Pericardium fibroblast (primary cell): ENCODE measurements around the gene SHISA6.

- RAMPAGE, long total RNA = no peak
Observed at GRCh38 chr17:10814006-10814530, 10.2 kb upstream of the TMEM238L start.

GRCh38 chr17:10843732-10844165 lies 5.9 kb upstream of the PIRT start:
- RAMPAGE, long total RNA = no peak

- RAMPAGE, long total RNA = no peak
Observed at GRCh38 chr17:10844166-10845491, 6.7 kb upstream of the PIRT start.

DNA sequence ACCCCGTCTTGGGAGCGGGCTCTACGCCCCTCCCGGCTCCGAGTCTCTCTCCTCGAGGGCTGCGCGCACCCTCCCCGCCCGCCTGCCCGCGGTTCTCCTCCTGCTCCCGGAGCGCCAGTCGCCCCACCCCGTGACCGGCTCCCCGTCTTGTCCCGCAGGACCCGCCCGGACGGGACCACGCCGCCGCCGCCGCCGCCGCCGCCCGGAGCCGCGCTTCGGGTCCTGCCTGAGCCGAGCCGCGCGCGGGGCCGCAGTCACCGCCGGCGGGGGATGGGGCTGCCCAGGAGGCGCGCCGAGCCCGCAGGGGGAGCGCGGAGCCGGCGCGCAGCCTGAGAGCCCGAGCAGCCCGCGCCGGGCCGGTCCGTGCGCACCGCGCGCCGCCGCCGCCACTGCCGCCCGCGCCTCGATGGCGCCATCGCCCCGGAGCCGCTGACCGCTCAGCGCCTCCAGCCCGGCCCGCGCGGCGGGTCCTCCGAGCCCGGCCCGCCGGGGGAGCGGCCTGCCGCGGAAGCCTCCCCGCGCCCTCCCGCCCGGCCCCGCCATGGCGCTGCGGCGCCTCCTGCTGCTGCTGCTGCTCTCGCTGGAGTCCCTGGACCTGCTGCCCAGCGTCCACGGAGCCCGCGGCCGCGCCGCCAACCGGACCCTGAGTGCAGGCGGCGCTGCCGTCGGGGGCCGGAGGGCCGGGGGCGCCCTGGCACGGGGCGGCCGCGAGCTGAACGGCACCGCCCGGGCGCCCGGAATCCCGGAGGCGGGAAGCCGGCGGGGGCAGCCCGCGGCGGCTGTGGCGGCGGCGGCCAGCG lies at the start of gene SHISA6:
Gene SHISA6, plus strand, starts transcription at position 332 of the 800 bp plus-strand sequence.
- RAMPAGE, long total RNA = no peak

GRCh38 chr17:11948799-11949222 lies 48.5 kb downstream of the ZNF18 start:
- RAMPAGE, long total RNA = no peak

GRCh38 chr17:11976281-11976944 lies 20.9 kb downstream of the ZNF18 start:
- RAMPAGE, long total RNA = no peak

DNA sequence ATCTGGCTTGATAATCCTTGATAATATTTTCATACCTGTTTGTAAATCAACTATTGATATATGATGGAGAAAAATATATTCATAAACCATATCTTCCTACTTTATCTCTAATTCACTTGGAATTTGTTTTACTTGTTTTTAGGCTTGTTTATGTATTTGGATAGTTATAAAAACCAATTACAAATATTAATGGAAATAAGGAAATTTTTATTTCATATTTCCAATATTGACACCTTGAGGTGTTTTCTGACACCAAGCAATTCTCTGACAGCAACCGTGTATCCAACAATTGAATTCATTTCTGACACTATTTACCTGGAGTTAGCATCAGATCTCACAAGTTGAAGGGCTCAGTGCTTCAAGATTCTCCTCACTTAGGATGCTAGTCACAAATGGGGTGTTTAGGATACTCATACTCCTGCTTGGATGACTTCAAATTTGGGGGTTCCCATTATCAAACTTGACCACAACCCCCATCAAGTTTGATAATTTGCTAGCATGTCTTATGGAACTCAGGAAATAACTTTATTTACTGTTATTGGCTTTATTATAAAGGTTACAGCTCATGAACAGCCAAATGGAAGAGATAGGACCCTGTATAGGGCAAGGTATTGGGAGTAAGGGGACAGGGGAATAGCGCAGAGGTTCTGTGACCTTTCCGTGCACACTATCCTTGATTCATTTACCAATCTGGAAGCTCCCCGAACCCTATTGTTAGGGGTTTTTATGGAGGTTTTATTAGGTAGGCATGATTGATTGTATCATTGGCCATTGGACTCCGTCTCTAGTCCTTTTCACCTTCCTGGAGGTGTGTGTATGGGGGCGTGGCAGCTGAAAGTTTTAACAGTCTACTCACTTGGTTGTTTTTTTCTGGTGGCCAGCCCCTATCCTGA lies 22.7 kb downstream of the MAP2K4 start:
- RAMPAGE, long total RNA = no peak

- RAMPAGE, long total RNA = no peak
Observed at GRCh38 chr17:12084228-12085065, 63.8 kb downstream of the MAP2K4 start.

GRCh38 chr17:12138373-12138987 lies 117.8 kb downstream of the MAP2K4 start:
- RAMPAGE, long total RNA = no peak

GRCh38 chr17:12620193-12620633 lies 45.5 kb upstream of the MYOCD start:
- RAMPAGE, long total RNA = no peak

- RAMPAGE, long total RNA = no peak
Observed at GRCh38 chr17:12742041-12742630, 47.2 kb upstream of the ARHGAP44 start.

GRCh38 chr17:12790718-12790933 lies 1.3 kb downstream of the ARHGAP44 start:
- RAMPAGE, long total RNA = no peak

- RAMPAGE, long total RNA = no peak
Observed at GRCh38 chr17:12973493-12974339, 44.1 kb downstream of the ELAC2 start.

DNA sequence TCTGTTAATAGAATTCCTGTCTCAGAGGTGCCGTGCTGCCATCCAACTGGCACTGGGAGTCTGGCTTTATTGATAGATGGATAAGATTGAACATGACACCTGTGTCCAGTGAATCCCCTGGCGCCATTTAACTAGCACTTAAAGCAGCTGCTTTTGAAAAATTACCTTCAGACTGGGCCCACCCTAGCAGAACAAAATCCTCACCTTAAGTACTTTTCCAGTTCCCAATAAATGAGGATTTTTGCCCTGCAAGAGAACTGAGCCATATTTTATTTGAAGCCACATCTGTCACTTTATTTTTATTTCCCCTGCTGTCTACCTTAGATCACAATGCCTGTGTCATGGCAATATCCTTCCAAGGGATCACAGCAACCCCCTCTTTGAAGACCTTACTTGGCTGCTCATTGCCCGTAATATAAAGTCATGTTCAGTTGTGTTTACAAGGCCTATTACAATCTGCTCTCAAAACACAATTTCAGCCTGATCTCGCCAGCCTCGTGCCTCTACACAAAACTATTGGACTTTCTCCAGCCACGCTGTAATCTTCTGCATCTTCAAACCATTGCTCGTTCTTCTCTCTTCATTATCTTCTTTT lies 172.7 kb upstream of the COX10 start:
- RAMPAGE, long total RNA = no peak

DNA sequence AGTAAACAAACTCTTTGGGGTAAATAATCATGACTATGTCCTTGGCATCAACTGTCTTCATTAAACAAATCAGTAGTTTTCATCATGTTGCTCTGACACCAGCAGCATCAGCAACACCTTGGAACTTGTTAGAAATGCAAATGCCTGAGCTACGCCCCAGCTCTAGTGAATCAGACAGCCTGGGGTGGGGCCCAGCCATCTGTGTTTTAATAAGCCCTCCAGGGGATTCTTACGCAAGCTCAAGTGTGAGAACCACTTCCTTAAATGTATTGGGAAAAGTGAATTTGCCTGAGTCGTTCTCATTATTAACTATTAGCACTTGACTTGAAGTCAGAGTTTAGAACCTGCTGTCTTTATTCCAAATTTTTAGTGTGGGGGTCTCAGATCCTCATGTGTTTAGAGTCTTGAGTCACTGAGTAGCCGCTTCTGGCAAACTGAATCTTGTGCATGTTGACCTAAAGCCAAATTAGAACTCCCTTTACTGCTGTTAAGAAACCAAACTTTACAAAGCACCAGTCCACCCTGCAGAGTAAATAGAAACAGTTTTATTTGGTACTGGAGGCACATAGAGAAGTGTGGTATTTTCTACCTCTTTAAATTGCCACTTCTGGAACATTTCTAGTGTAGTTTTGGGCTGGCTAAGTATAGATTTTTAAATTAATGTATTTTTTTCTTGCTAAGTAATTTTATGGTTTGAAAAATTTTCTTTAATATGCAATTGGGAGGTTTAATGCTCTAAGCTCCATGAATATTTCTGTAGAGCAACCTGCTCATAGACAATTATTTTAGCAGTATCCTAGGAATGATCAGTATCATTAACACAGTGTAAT lies 137.3 kb upstream of the COX10 start:
- RAMPAGE, long total RNA = no peak

DNA sequence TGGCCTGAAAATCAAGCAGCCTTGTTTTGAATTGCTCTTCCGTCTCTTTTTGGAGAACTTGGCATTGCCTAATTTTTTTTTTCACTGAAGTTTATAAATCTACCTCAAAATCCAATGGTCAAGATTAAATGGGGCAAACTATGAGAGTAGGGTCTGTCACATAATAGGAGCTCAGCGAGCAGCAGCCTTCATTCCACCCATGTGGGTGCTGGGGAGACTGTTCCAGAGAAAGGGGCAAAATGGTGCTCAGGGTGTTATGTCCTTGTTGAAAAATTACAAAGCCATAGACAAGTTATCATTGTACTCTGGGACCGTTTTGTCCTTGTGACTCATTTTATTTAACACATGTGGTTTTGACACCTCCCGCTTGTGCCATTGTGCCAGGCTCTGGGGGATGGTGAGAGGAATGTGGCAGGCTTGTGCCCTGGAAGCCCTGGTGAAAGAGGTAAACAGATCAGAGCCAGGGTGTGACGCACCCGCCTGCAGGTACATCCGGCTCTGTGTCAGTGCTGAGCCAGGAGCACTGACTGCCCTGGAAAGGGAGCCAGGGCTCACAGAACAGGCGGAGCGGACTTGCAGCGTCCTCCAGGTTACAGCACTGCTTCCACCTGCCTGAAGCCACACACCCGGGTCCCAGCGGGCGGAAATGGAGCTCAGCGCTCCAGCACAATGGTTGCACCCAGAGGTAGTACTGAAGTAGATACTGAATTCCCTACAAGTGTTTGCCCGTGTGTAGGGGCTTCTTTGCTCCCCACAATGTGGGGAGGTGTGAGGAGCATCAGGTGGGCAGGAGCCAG lies 30.8 kb downstream of the CDRT15 start:
- RAMPAGE, long total RNA = no peak

DNA sequence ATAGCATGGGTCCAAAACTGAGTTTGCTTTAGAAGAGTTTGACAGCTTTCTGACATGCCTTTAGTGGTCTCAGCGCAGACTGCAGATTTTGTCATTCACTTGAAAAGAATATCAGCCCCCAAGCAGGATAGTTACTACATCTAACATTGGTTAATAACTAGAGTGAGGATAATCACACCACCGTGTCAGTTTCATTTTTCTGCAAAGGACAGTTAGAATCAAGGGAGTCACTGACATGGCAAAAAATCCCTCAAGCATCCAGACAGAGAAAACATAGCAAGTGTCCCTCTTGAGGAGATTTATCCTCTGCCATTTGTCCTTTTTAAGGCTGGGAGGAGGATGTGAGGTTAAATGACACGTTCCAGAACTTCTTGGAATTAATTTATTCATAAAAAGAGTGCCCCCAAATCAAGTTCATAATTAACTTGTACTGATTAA lies 5.2 kb downstream of the HS3ST3B1 start:
- RAMPAGE, long total RNA = no peak

DNA sequence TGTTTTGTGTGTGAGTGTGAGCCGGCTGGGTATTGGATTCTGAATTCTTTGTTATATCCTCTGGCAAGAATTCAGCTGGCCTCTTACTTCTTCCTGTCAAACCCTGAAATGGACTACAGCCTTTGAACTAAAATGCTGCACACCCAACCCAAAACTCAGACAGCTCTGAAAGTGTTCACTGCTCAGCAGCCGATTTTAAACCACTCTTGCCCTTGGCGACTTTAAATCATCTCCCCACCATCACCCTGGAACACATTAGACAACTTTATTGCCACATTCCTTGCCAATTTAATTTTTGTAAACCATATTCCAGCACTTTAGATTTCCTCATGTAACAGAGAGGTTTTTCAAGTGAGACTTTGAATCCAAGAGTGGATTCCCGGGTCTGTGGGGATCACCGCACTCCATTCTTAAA lies 461.1 kb downstream of the PMP22 start:
- RAMPAGE, long total RNA = no peak

DNA sequence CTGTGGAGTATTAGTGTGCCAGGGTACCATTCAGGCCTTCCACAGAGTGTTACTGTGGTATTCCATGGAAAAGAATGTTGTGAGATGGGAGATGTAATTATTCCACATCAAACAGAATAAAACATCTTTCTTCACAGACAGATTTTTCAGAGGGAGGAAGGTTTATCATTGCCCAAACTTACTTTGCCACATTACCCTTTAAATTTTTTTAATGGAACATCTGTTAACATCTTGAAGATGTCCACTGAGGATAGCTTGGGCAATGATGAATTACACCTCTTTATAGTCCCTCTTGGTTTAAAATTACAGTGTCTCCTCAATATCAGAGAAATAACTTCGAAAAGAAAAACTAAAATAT lies 222.4 kb downstream of the PMP22 start:
- RAMPAGE, long total RNA = no peak

GRCh38 chr17:15291559-15292295 lies 26.6 kb upstream of the PMP22 start:
- RAMPAGE, long total RNA = no peak